OCI-LY7 (cell line): ENCODE measurements around the gene DDX41.

DNA sequence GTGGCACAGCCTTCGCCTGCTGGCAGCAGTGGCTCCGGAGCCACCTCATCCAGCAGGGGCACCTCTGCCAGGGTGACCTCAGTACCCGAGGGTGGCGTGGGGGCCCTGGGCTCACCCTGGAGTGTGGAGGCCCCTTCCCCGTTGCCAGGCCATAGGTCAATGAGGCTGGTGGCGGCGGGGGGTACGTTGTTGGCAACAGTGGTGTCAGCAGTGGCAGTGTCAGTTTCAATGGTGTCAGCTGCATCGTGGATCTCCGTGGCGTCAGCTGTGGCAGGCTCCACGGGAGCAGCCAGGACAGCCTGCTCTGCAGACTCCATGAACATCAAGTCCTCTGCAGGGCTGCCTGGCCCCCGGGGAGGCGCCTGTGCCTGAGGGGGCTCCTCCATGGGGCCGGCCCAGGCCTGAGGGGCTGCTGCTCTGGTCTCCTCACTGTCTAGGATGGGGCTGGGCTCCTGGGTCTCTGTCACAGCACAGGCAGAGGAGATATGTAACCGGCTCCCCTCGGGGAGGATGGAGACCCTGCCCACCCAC is 11.7 kb downstream of the PRR7 start:
- PRO-cap: no peak
- RAMPAGE, long total RNA: no peak

DNA sequence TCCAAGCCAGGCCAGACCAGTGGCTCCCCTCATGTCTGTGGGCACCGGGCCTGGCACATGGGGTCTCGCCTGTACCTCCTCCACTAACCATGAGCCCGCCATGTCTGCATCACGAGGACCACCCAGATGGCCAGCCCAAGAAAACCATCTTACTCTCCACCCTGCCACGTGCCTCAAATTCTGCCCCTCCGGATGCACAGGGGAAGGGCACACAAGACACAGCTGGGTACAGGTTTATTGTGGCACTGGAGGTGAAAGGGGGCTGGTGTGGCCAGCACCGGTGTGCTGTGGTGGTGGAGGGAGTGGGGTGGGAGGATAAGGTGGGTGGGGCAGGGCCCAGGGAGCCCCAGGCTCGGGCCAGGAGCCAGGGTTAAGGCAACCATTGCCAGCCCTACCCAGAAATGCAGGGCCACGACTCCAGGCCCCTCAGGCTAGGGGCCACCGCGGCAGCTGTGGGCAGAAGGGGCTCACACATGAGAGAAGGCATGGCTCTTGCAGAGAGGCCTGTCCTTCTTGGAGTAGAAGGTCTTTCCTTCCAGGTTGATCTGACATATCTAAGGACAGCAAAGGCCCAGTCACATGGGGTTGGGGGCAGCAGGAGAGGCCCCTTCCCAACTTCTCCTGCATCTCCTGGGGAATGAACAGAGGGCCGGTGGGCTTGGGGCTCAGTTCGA is 9.9 kb upstream of the DBN1 start:
- PRO-cap: no peak
- RAMPAGE, long total RNA: no peak

GRCh38 chr5:177516860-177517860 is at the start of gene DDX41:
Gene DDX41, minus strand, starts transcription at chr5:177516961.
- PRO-cap: bidirectional peak, plus-strand start at chr5:177517065, minus-strand start at chr5:177516950
- RAMPAGE, long total RNA: no peak

- PRO-cap: no peak
- RAMPAGE, long total RNA: no peak
Observed at GRCh38 chr5:177552839-177553678, 1.3 kb downstream of the FAM193B start.

GRCh38 chr5:177604827-177605502 is 5.0 kb downstream of the B4GALT7 start:
- PRO-cap: no peak
- RAMPAGE, long total RNA: no peak

DNA sequence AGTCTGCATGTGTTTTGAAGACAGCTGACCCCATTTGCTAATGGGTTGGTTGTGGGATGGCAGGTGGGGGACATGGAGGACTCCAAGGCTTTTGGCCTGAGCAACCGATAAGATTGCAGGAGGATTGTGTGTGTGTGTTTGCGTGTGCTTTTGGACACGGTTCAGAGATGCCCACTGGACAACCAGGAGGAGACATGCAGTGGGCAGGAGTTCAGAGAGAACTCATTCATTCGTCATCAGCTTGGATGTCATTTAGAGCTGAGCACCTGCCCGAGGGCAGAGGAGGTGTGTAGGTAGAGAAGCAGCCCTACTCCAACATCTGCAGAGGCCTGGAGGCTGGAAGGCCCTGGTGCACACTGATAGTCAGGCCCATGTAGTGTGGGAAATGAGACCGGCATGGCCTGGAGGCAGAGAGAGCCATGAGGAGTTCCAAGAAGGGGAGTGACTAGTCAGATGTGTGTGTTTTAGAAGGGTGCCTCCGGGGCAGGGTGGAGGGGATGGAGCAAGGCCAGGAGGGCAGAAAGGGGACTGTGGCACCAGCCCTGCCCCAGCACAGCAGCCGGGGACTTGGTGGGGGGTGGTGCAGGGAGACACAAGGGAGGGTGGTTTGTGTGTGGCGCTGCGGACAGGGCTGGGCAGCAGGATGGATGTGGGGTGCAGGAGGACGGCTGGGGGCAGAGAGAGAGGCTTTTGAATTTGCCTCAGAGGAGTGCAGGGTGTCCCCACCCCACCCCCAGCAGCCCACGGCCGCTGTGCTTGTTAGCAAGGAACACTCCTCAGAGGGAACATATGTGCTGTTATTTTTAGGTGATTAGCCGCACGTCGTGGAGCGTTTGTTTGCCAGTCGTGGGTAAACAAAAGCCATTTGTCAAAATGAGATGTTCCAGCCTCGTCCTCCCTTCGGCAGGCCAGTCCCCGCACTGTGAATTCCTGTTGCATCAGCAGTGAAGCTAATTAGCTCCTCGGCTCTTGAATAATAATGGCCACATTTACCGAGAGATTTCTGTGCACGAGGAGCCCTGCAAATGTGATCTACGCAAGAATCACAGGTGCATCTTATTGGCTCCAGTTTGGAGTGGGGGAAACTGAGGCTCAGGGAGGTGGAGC is 65.7 kb downstream of the PROP1 start:
- PRO-cap: no peak
- RAMPAGE, long total RNA: no peak

GRCh38 chr5:178006650-178007088 is 10.6 kb upstream of the PROP1 start:
- PRO-cap: no peak
- RAMPAGE, long total RNA: no peak

GRCh38 chr5:178055400-178055918 is 57.9 kb upstream of the N4BP3 start:
- PRO-cap: no peak
- RAMPAGE, long total RNA: no peak

- PRO-cap: bidirectional peak, plus-strand start at chr5:178068766, minus-strand start at chr5:178068565
- RAMPAGE, long total RNA: no peak
Observed at GRCh38 chr5:178068067-178068789, 45.1 kb upstream of the N4BP3 start.

- PRO-cap: no peak
- RAMPAGE, long total RNA: no peak
Observed at GRCh38 chr5:178149576-178150444, 3.9 kb downstream of the NHP2 start.

GRCh38 chr5:178209157-178209592 is 4.8 kb downstream of the HNRNPAB start:
- PRO-cap: no peak
- RAMPAGE, long total RNA: no peak

DNA sequence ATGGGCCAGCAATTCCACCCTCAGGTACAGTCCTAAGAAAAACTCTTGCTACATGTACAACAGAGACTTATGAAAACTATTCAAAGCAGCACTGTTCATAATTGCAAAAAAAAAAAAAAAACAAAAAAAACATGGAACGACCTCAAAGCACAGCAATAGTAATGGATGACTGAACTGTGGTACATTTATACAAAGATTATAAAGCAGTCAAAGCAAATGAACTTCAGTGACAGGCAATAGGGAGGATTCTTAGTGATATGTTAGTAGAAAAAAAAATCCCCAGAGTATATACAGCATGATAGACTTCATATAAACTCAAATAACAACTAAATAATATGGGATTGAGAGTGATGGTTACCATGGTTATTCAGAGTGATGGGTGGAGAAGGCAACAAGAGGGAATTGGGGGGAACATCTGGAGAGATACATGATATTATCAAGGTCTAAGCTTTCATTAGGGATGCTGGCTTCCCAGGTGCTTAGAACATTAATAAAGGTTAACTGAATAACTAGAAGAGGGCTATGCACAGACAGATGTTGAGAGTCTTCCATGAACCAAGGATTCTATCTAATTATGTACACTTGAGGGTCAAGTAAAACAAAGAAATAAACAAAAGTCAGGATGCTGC is 11.9 kb downstream of the PHYKPL start:
- PRO-cap: no peak
- RAMPAGE, long total RNA: no peak

- PRO-cap: no peak
- RAMPAGE, long total RNA: no peak
Observed at GRCh38 chr5:178226452-178227104, 6.0 kb downstream of the PHYKPL start.

DNA sequence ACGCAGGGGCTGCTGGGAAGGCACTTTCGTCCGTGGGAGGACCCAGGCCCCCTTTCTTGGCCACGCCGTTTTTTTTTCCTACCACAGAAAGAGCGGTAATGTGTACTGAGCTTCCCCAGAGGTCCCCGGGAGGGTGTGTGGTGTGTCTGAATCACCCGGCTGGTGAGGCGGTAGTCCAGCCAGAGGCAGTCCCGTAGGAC is 63.8 kb upstream of the PHYKPL start:
- PRO-cap: no peak
- RAMPAGE, long total RNA: no peak

DNA sequence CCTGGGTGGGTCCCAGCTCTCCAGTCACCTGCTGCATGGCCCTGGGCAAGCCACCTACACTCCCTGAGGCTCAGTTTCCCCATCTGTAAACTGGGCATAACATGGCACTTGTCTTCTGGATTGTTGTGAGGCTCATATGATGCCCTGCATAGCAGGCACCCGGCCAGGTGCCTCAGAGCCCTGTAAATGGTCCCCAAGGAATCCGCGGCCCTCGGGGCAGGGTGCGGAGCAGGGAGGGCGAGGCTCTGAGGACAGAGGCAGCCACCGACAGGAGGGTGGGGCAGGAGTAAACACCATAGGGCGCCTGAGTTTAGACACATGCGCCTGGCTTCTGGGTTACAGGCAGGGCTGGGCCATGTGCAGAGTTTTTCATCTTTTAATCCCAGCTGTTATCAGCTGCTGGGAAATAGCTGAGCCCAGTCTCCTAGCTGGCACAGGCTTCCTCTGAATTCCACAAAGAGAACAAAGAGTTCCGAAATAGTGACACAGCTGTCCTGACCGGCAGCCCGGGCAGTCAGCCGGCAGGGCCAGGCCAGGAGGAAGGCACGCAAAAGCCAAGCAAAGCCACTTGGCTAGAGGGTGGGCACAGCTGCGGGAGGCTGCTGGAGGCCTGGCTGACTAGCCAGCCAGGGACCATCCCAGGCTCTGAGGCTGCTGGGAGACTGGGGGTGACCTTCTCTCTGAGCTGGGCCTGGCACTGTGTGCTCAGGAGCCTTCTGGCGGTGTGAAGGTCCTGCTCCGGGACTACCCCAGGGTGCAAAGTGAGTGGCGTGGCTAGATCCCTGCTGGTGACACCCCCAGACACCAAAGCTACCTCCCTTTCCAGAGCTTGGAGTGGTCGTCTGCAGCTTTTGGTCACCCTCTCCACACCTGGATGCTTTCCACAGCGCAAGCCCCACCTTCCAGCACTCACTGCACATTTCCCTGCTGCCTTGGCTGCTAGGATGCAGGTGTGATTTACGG is 99.0 kb upstream of the PHYKPL start:
- PRO-cap: no peak
- RAMPAGE, long total RNA: no peak

DNA sequence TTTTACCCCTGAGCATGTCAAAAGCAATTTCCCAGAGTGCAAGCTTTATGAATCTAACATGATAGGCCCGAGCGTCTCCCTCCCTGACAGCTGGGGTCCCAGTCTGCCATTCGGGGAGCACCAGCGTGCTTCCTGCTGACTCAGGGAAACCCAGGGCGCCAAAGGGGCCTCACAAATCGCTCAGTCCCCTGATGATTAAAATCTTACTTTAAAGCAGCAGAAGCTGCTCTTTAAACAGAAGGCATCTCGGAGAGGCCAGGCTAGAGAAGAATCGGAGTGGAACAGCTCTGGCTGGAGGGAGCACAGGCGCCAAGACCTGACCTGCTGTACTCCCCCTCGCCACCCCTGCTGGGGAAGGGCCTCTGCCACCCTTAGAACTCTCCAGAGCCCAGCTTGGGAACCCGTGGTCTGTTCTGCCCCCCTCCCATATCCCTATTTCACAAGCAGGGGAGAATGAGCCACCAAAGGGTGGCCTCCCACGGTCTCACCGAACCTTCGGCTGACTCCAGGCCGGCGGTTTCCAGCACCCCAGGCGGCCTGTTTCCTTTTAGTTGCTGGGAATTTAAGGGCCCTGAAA is 147.7 kb downstream of the COL23A1 start:
- PRO-cap: no peak
- RAMPAGE, long total RNA: no peak

DNA sequence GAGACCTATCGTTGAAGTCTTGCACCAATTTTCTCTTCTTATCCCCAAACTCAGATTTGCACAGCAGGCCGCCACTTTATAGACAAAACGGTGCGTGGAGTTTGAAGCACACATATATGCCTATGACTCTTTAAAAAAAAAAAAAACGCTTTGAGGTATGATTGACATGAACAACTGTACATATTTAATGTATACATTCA is 101.7 kb downstream of the COL23A1 start:
- PRO-cap: no peak
- RAMPAGE, long total RNA: no peak

GRCh38 chr5:178542396-178542973 is 47.7 kb downstream of the COL23A1 start:
- PRO-cap: no peak
- RAMPAGE, long total RNA: no peak

- PRO-cap: no peak
- RAMPAGE, long total RNA: no peak
Observed at GRCh38 chr5:179270534-179271735, 74.3 kb downstream of the ADAMTS2 start.

GRCh38 chr5:179272938-179273370 is 72.3 kb downstream of the ADAMTS2 start:
- PRO-cap: no peak
- RAMPAGE, long total RNA: no peak